Camera-type eye (tissue), 1 donor: ENCODE measurements around the genes LITAFD, USP7 and HAPSTR1.

DNA sequence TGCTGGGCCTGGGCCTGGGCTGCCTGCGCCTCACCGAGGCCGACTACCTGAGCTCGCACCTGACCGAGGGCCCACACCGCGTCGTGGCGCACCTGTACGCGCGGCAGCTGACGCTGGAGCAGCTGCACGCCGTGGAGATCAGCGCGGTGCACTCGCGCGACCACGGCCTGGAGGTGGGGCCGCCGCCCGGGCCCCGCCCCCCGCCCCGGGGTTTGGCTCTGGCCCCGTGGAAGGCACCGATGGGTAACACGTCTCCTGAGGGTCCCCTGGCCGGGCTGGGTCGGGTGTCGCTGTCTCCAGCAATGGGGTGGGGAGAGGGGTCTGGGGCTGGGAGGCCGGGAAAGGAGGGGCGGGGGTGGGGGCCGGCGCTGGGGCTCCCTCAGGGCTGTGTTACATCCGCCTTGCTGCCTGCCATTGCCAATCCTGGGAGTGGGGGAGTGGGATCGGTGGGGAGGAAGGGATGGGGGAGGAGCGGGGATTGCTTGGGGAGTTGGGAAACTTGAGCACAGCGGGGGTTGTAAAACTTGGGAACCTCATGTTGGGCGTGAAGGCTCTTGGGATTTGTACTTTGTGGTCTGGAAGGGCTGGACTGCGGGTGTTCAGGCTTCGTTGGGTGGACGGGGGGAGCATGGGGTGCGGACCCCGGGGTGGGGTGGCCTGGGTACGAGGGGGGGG is 841 bp downstream of the NUDT16L1 start:
- RAMPAGE, long total RNA, result no peak

DNA sequence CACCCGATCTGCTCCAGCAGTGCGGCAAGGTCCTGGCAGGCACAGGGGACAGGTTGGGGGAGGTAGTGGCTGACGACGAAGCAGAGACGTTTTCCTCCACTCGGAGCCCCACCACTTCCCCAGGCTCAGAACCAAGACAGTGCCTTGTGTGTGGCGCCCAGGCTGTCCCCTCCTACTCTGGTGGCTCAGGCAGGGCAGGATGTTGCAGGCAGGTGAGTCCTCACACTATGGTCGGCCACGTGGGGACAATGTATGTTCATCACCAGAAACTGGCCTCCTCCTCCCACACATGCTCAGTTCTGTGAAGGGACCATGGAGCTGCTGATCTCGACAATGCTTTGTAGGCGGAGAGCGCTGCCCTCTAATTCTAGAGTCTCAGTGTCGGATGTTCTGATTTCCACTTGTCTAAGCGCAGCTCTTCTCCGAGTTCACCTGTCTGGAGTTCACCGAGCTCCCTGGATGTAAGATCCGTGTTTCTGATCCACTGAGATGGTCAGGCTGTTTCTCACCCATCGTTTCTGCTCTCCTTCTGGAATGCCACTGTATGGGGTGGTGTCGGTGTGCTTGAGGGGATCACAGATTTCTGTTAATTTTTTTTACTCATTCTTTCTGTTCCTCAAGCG is 5.9 kb downstream of the NUDT16L1 start:
- RAMPAGE, long total RNA, result no peak

DNA sequence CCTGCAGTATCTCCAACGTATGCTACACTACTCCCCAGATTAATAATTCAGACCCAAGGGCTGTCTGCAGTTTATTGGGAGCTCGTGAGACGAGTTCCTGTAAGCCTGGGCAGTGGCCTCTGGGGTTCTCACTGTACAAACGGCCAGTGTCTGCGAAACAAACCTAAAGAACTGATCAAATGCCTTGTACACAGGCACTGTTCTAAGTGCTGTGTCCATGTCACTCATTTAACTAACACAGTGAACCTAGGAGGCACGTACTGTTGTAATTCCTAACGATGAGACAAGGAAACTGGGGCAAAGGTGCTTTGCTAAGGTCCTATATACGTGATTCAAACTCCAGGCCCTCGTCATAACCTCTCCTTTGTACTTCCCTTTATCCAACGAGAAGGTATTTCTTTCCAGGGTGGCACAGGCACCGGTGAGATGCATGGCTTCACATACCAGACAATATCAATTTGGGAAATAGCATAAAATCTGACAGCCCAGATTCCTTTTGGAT is 18.5 kb downstream of the GLYR1 start:
- RAMPAGE, long total RNA, result no peak

DNA sequence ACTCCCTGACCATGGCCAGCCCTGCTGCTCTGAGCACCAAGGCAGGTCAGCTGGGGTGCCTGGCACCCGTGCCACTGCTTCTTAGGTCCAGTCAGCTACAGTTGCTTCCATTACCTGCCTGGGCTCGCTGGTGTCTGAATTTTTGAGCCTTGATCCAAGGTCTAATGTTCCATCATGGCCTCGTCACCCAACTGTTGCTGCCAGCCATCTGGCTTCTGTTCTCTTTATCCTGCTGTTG is 16.7 kb downstream of the GLYR1 start:
- RAMPAGE, long total RNA, result no peak

GRCh38 chr16:4883728-4884624 is 36.7 kb downstream of the UBN1 start:
- RAMPAGE, long total RNA, result no peak

GRCh38 chr16:4935984-4936903 is 704 bp downstream of the PPL start:
- RAMPAGE, long total RNA, result no peak

DNA sequence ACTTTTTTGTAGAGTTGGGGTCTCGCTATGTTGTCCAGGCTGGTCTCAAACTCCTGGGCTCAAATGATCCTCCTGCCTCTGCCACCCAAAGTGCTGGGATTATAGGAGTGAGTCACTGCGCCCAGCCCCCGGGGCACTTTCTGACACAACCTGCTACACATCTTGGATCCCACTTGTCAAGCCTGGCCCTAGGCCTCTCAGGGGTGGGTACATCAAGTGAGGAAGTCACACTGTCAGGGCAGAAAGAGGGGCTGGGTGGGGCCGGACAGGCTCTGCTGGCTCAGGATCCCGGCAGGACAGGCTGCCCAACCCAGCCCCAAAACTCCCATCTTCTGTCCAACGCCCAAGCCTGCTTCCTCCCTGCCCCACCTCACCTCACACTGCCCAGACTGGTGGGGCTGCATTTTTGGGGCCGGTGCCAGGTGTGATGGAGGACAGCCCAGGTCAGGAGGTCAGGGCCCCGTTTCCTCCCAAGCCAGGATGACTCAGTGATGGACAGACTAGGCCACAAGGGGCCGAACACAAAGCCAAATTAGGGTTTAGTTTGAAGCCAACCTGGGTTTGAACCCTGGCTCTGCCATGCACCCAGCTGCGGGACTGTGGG is 8.7 kb upstream of the PPL start:
- RAMPAGE, long total RNA, result no peak

DNA sequence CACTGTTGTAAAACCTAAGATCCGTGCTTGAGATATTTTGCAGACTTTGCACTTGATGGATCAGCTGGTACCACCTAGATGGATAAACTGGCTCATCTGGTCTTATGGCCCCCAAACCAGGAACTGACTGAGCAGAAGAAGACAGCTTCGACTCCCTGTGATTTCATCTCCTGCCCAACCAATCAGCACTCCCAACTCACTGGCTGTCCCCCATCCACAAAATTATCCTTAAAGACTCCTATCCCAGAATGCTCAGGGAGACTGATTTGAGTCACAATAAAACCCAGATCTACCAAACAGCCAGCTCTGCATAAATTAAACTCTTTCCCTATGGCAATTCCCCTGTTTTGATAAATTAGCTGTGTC is 477.2 kb downstream of the TMEM114 start:
- RAMPAGE, long total RNA, result no peak

DNA sequence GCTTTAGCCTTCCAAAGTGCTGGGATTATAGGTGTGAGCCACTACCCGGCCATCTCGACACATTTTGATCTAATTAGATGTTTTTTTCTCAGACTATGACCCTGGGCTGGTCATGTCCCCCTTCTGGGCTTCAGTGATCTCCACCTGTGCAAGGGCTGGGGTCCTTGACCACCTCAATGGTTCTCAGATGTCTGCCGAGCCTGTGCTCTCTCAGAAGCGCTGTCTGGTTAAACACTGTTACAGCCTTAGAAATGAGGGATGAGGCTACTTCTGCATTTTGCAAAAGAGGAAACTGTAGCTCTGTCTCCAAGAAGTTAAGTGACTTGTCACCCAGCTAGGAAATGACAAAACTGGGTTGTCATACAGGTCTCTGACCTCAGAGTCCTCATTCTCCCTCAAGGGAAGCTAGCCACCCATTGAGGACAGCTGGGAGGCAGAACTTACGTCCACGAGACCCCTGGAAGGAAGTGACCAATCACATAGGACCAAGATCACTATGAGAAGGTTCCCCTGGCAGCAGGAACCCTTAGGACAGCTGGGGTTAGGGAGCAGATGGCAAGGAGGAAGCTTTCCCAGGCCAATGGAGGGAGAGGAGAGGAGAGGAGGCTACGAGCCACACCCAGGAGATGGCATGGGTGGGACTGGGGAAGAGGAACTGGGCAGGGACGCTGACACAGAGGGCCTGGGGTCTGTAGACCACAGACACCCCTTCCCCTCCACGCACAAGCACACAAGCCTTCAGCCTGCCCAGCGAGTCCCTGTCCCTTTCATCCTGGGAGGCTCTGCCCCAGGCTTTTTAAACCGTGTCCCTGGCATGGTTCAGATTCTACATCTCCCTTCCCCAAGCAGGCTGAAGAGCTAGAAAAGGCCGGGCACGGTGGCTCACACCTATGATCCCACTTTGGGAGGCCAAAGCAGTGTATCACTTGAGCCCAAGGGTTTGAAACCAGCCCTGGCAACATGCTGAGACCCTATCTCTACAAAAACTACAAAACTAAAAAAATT is 11.3 kb downstream of the METTL22 start:
- RAMPAGE, long total RNA, result no peak

- RAMPAGE, long total RNA, result no peak
Measured at GRCh38 chr16:8641403-8642593, 20.3 kb downstream of the METTL22 start.

DNA sequence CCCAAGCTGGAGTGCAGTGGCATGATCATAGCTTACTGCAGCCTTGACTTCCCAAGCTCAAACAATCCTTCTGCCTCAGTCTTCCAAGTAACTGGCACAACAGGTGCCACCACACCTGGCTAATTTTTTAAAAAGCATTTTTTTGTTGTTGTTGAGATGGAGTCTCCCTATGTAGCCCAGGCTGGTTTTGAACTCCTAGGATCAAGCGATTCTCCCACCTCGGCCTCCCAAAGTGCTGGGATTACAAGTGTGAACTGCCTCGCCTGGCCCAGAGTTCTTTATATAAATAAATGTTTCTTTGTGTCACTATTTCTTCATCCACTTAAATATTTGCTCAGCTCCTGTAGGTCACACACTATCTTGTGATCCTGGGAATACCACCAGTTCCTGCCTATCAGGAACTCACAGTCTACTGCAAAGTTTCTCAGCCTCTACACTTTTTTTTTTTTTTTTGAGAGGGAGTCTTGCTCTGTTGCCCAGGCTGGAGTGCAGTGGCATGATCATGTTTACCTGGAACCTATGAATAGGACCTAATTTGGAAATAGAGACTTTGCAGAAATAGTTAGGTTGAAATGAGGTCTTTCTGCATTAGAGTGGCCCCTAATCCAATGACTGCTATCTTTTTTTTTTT is 6.7 kb downstream of the ABAT start:
- RAMPAGE, long total RNA, result no peak

- RAMPAGE, long total RNA, result no peak
Measured at GRCh38 chr16:8859894-8860565, 8.8 kb downstream of the CARHSP1 start.

DNA sequence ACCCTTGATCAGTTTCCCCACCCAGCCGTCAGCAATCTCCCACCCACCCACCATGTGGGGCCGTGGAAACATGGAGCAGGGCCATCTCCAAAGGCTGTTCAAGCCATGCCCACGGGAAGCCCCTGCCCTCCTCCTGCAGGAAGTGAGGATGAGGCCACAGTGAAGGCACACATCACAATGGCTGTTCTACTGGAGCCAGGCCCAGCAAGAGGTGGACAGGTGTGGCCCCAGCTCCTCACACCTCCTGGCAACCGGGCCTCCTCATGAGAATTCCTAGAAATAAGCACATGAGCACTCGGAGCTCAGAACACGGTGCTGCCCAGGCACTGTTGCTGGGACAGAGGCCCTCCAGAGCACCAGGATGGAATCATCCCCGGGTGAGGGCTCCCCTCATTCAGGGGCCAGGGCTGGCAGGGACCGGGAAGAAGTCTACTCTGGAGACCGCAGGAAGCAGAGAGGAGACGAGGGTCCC is at the start of gene LITAFD:
TSS of gene LITAFD (plus strand) at position 218 of the 472 bp plus-strand sequence.
- RAMPAGE, long total RNA, result no peak

GRCh38 chr16:8887958-8888639 is 5.9 kb downstream of the LITAFD start:
- RAMPAGE, long total RNA, result no peak

DNA sequence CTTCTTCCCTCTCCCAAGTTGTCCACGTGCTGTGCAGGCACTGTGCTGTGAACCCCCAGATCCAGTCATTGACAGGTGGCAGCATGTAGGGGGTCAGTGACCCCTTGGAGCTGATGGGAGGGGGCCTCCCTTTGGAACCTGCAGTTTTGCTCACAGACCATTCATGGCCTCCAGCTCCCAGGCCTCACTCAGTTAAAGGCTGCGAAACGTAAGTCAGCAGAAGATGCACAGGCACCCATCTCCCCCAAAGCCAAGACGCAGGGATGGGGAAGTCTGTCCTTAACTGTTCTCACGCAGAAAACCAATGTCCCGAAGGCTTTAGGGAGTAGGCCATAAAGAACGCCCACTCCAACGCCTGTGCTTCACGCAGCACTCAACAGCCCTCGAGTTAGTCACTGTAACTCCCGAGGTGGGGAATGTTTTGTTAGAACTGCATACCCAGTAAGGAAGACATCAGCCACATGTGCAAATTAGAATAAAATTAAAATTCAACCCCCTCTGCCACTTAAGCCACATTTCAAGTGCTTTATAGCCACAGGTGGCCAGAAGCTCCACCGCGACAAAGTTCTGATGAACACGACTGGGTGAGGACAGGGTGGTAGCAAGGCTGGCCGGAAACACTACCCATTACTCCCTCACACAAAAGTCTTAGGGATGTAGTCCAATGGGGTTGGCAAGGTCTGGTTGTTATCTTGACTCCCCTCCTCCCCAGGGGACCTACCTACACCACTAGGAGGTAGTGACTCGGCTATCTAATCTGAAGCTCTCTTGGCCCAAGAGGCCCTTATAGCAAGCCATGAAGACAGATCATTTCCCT is 8.1 kb downstream of the LITAFD start:
- RAMPAGE, long total RNA, result no peak

- RAMPAGE, long total RNA, result no peak
Measured at GRCh38 chr16:8951892-8952267, 11.8 kb downstream of the USP7 start.

GRCh38 chr16:8958198-8959187 is 5.2 kb downstream of the USP7 start:
- RAMPAGE, long total RNA, result no peak

- RAMPAGE, long total RNA, result no peak
Measured at GRCh38 chr16:8963099-8964175, at the start of gene USP7. TSS of gene USP7 (minus strand) at chr16:8963906.

DNA sequence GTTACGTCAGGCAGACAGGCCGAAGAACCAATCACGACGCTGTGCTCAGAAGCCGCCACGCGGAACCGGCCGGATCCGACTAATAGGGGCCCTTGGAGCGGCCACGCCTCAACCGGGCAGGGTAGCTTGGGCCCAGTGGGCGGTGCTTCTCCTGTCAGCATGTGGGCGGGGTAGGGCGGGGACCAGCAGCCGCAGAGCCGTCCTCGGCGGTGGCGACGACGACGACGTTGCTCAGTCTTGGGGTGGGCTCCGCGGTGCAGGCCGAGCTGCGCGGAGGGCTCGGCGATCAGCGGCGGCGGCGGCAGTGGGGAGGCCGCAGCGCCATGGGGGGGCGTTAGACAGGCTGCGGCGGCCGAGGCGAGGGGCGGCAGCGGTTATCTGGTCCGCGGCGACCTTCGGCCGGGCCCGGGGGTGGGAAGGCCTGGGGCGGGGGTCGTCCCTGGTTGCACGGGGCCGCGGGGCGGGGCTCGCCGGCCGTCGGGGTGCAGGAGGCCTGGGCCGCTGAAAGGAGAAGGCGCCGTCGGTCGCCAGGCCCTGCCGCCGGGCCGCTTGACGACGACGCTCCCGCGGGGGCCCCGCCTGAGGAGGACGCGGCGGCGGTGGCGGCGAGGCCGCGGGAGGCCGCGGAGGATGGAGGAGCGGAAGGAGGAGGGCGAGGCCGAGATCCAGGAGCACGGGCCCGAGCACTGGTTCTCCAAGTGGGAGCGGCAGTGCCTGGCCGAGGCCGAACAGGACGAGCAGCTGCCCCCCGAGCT is at the start of gene HAPSTR1:
TSS of gene HAPSTR1 (plus strand) at position 230 of the 755 bp plus-strand sequence.
- RAMPAGE, long total RNA, result no peak

DNA sequence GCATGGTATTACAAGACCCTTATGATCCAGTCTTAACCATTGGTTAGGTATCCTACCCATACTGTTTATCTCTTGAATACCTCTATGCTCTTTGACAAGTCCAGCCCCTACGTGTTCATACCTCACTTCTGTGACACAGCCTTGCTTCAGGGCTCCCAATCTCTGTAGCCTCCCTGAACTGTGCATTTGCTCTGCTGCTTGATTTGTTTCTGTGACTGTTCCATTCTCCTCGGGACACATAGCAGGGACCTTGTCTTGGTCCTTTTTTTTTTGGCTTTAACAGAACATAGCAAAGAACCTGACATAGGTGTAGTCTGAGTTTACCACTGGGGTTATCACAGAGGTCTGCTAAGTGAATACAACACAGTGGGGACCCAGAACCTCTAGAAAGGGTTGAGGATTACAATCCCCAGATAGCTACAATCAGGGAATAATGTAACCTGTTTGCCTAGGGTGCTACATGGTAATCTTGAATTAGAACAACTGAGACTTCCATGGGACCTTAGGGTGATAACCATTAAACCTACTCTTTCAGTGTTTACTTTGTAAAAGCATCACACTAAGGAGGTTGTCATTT is 16.3 kb downstream of the HAPSTR1 start:
- RAMPAGE, long total RNA, result no peak